A673 (cell line): ENCODE measurements around a stretch of chr13.

- PRO-cap, result no peak
Observed at GRCh38 chr13:97360976-97361331, 73.0 kb upstream of the RAP2A start.

DNA sequence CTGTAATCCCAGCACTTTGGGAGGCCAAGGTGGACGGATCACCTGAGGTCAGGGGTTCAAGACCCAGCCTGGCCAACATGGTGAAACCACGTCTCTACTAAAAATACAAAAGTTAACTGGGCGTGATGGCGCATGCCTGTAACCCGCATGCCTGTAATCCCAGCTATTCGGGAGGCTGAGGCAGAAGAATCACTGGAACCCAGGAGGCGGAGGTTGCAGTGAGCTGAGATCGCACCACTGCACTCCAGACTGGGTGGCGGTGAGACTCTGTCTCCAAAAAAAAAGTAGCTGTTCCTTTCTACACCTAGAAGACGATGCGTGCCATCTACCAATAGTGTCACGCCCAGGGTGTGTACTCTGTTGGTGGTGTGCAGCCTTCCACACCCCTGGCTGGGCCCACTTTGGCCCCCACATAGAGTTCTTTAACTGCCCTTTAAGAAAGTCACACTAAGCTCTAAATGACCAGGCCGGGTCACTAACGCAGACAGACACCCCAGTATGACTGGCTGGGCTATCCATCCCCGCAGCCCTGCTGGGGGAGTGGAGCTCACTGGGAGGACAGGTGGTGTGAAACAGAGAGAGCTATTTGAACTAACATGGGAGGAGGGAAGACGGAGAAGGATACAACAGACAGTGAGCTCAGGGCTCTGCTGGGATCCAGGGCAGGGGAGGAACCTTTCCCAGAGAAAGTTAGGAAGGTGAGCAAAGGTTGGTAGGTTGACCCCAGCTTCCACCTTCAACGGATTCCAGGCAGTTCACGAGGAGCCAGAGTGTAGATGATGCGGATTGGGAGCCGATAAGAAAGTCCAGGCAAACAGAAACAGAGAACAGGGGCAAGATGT lies 70.1 kb upstream of the RNF113B start:
- PRO-cap, result no peak

DNA sequence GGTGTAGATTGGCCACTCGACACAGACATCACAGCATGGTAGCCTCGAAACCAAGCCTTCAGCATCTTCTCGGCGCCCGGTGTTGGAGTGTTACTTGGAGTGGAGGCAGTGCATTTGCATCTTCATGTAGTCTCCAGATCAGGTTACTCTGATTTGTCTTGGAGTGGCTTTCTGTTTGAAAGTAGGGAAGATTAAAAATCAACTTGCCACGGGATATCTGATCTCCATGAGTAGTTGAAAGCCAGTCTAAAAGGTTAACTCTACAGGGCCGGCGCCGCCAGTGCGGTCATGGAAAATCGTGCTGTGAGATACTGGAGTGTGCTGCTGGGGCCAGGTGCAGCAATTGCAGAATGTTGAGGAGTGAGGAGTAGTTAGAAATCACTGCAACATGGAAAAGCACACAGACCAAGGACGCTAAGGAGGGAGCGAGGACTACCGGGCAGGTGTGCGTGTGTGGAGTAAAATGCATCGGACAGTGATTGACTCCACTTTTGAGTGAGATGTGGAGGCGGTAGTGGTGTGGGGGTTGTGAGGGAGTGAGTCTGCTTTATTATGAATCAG lies 175.0 kb downstream of the STK24 start:
- PRO-cap, result no peak

DNA sequence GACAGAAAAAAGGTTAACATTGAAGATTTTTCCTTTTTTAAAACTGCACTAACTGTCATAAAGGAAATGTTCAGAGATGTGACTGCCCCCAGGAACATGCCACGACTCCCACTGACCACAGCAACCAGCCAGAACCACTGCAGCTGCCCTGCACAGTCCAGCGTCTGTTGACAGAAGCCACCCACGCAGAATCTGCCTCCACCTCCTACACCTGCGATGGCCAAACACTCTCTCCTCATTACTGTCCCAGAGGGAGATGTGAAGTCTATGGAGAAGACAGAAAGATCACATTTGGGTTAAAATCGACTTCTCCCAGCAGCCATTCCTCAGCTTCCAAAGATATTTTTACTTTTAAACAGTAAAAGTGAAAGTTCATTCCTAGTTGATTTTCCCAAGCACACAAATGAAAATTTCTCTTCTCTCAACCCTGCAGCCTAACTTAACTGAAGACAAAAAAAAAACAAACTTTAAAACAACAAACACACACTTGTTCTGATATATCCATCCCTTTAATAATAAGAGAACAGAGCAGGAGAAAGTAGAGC lies 73.1 kb downstream of the STK24 start:
- PRO-cap, result no peak

DNA sequence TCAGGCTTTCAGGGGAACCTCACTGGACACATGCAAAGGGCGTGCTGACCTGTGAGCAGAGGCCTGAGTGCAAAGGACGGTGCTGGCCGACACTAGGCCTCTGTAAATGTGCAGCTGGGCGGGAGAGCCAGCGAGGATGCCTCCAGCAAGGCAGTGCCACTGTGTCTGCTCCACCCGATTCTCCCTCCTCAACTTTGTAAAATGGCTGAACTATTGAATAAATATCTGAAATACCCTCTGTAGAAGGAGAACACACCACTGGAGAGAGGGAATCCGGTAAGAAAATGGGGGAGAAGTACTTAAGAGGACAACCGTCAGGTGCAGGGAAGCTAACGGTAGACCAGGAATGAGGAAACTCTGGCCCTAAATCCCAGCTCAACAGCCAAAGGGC lies 70.0 kb downstream of the STK24 start:
- PRO-cap, result no peak

DNA sequence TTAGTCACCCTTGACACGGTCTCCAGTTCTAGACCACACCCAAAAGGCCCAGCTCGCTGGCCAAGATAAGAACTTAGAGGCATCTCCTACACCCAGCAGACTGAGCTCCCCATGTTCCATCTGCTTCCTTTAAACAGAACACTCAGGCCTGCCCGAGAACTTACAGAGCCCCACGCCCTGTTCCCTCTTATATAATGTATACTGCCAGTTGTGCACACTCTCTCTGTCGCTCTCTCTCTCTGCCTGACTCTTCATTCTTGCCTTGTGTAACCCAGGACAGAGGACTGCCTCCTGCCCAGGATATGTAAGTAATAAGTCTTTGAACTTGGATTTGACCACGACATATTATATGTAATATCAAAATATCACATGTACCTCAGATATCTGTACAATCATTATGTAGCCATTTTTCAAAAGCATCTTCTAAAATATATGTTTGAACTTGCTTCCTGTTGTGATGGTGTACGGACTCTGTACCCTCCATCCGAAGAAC lies 67.2 kb downstream of the STK24 start:
- PRO-cap, result no peak

DNA sequence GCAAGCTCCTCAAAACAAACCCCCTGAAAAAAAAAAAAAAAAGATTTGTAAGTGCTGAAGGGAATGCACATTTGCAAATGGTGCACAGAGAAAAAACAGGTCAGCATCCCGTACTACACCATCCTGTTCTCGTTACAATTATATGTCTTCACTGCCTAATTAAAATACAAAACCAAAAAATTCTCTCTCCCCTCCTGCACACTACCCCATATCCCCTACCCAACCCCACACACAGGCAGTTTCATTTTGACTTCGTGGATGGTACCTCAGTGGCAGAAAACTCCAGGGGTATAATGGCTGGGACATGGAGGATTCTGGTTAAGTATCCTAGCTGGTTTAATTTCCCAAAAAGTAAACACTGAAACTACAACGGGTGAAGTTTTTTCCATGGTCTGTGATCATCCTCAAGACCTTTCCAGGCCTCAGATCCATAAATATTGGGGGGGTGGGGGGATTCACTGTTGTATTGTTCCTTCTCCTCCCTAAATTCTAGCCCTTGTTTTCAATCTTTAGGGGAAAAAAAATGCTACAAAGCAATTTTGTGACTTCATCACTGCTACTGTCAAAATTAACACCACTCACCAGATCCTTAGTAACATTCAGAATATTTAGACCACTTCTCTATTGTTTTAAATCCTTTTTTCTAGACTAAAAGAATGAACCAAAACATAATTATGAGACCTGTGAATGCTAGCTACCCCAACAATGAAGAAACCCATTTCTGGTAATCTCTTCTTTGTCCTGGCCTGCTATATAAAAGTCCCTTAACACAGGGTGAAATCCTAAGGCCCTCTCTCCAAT lies 61.6 kb downstream of the STK24 start:
- PRO-cap, result no peak

- PRO-cap, result no peak
Observed at GRCh38 chr13:98535518-98536042, 41.3 kb downstream of the STK24 start.

DNA sequence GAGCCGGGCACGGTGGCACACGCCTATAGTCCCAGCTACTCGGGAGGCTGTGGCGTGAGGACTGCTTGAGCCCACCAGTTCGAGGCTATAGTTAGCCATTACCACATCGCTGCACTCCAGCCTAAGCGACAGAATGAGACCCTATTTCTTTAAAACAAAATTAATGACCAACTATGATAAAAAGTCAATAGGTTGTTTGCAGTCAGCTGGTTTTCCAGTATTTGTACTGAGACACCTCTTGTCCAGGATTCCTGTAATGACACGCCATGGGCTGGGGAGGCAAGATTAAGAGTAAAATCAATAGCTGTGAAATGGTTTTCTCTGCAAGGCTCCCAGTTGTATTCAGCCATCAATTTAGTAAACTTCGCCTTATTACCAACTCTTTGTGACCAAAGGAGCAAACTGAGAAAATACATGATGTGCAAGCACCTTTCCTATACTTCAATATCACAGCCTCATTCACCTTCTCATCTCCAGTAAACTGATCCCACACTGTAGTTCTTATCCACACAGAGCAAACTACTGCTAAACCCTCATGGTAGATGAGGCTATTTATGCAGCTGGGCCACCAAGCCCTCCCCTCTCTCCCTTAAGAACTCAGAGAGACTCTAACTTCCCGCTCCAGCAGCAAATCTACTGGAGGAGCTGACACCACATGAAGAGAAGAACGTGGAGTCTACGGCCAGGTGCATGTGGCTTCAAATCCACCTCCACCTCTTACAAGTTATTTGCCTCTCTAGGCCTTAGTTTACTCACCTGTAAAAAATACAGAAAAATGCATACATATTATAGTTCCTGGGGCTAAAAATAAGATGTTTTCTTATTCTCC lies 29.3 kb downstream of the STK24 start:
- PRO-cap, result no peak

GRCh38 chr13:98548229-98548712 lies 28.6 kb downstream of the STK24 start:
- PRO-cap, result no peak

- PRO-cap, result no peak
Observed at GRCh38 chr13:98565665-98566196, 11.2 kb downstream of the STK24 start.

DNA sequence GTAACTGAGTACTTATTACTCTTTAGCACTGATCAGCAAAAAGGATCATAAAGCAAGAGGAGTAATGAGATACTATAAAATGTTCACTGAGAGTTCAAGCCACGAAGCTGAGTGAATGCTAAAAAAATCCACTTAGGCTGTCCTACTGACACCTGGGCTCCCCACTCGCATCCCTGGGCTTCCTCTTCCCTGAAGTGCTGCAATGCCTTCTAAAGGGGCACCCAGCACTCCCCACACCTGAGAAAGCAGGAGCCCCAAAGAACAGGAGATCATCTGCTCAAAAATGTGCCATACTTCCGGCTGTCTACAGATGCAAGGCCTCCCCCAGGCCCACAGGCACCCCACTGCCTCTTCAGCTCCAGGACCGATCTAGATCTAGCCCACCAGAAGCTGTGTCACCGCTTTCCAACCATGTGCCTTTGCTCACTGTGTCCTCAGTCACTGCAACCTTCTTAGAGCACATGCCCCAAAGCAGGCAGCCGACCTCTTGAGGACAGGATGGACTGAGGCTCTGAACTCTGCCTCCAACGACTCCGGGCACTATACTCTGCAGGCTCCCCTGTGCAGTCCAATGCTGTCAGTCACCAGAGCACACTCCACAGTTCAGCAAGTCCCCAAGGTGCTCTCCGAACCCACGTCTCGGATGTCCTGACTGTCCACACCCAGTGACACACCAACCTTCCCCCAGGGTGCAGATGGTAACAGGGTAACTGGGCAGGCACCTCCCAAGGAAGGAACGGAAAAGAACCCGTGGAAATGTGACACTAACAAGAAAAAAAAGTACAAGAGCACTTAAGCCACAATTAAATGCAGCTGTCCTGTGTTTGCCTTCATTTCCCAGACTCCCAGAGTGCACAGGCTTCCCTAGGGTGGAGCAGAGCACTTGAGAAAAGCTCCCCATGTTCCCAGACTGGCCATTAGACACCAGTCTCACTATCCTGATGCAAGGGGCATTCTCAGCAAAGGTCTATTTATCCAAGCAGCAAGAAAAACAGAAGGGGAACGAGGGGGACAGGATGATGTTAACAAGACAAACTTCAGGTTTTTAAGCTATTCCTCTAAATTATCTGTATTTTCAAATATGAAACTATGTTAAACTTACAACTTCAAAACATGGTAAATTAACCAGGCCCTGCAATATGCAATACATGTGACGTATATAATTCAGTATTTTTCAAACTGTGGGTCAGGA lies 4.8 kb downstream of the STK24 start:
- PRO-cap, result no peak

DNA sequence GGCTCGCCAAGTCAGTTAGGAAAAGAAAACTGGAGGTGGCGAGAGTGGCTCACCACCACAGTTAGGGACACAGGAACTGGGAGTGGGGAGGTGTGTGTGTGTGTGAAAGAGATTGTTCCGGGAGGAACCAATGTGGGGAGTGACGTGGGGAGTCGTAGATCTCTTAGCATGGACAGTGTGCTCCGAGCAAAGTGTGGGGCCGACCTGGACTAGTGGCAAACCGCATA lies 8.6 kb upstream of the SLC15A1 start:
- PRO-cap, result no peak

DNA sequence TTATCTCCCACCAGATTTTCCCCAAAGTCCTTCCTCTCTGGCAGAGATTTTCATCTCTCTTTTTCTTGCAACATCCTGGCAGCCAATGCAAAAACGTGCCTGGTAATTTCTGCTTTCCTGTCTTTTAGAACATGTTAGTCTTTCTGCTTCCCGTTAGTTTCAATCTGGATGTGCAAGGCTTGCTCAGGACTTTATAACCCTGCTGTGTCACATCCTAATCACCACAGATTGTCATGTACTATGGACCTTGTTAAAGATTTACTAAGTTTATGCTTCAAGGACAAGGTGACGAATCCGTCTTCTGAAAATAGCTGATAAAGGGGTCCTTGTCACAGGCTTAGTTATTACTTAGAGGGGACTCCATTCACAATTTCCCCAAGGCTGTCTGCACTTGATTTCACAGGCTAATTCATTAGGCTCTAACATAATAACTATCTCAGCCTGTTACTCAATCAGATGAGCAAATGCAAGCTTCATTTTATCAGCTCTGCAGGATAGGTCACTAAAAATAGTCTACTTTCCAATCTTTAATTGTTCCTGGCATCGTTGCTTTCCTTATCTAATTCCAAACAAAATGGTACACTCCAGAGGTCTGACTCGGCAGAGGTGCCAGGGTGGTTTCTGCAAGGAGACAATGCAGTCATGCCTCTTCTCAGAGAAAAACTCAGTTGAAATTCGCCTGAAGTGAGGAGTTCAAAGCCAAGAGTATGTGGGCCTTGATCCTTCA lies 69.6 kb upstream of the SLC15A1 start:
- PRO-cap, result bidirectional peak, plus-strand start at position 156 of the sequence, minus-strand start at position 166 of the sequence

GRCh38 chr13:98885339-98886015 lies 92.4 kb downstream of the DOCK9 start:
- PRO-cap, result no peak

DNA sequence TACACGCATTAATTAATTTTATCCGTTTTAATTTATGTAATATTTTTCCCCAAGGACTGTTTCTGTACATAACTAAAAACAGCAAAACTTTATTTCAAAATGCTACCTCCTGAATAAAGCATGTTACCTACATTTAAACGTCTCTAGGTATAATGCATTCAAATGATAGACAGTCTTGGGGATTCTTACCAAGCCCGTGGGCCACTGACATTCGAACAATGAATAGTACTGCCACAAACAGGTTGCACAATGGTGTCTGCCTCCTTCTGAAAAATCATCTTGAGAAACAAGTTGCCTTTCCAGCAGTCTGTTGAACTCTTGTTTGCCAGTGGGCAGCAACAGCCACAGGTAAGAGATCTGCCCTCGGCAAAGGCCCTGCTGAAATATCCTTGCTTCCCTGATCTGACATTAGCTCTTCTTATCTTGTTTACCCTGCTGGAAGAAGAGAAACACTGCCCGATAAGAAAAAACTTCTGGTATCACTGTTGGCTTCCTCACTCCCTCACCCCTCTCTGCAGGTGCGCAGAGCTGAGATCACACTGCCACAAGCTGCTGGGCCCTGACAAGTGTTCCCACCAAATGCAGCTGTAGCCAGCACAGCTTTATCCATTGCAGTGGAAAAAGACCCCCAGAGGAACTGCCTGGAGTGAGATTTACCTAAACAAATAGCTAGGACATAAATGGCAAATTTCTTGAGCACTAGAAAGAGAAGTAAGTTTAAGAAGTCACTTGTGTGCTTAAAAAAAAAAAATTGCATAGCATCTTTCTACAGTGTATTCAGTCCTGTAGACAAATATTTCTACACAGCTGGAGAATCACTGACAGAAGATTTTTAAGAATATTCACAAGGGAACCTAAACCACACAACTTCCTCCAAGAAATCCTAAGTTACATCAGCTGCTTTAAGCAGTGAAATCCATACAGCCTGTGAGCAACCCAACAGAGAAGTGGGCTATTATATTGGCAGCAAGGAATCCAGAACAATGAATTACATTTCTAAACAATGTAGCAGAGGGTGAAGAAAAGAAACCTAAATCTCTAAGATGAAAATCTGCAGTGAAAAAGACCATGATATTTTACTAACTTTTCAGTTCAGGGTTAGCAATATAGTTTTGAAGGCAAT lies 1.8 kb downstream of the DOCK9 start:
- PRO-cap, result unidirectional peak, plus-strand start at position 919 of the sequence

- PRO-cap, result no peak
Observed at GRCh38 chr13:98994512-98995325, 16.9 kb upstream of the DOCK9 start.

DNA sequence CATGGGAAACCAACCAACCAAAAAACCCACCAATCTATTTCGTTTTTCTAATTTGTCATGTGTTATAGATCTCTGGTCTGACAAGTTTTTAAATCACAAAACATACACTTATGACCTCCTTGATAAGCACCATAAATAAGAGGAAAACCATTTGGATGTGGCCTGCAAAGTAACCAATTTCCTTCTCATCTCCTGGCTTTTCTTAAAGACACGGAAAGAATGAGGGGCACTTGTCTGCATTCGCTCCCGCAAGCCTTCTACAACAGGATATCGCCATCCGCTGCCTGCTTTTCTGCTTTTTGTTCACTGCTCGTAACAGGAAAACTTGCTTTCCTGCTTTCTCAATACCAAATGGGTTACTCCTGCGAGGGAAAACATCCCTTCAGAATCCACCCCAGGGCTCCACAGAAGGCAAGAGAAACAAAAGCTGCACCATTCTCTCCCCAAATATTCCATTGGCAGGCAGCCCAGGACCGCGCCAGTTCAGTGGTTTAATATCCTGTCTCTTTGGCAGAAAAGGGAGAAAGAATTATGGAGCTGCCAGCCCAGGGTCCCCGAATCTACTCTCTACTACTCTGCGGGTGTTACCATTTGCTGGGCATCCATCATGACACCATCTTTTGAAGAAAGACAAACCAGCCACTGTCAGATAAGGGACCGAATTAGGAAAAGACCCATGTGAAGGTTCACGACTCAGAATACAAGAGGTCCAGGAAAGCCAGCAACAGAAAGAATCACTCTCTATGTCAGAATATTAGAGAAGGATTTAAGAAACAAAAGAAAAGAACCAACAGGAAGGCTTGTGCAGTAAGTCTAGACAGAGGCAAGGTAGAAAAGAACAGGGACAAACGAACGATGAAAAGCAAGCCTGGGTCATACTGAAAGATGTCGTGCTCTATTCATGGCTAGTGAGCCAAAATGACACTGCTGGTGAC lies 84.8 kb upstream of the DOCK9 start:
- PRO-cap, result bidirectional peak, plus-strand start at position 385 of the sequence, minus-strand start at position 264 of the sequence

- PRO-cap, result no peak
Observed at GRCh38 chr13:99257239-99257531, 994 bp downstream of the GPR18 start.

DNA sequence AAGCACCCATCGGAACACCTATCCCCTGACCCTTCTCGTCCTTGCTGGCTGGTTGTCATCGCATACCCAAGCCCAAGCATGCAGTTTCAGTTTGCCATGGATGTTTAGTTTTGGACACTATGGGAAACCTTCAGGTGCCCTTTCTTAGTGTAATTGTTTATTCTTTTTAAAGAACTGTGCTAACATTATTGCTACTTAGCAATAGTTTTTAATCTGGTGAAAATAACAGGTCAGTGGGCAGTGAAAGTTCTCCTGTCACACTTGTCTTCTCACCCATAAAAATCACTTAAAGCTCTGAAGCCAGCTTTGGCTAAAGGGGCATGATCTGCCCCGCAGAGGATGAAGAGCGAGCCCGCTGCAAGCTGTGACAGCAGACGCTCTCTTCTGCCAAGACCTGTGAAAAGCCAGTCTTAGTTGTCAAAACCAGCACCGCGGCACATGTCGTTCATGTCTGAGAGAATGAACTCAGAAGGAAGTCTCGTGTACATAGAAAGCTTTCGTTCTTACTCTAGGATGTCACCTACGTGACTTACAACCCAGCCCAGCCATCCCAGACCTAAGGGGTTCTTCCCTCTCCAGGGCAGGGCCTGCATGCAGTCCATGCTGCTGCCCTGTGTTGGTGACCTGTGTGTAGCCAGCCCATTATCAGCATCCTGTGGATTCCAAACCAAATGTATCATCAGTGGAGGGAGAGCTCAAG lies 73.6 kb upstream of the GPR183 start:
- PRO-cap, result no peak